Diencephalon (tissue), 2 donors: ENCODE results near the genes NUP50 and FAM118A.

DNA sequence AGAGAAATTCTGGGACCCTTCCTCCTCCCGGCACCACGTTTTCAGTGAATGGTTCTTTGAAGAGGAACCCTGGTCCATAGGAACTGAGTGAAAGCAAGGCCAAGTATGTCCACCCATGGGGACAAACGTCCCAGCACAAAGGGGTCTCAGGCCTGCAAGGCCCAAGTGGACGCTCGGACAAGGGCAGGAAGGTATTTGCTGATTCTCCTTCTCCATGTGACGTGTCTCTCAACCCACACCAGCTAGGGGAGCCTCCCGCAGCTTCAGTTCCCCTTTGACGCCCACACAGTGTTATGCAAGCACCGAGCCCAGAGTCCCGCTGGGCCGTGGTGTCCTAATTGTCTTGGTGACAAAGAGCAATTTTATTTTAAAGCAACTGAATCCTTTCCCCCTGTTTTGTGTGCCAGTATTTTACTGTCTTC is 8.4 kb upstream of the PARVG start:
- RAMPAGE, long total RNA: no peak

DNA sequence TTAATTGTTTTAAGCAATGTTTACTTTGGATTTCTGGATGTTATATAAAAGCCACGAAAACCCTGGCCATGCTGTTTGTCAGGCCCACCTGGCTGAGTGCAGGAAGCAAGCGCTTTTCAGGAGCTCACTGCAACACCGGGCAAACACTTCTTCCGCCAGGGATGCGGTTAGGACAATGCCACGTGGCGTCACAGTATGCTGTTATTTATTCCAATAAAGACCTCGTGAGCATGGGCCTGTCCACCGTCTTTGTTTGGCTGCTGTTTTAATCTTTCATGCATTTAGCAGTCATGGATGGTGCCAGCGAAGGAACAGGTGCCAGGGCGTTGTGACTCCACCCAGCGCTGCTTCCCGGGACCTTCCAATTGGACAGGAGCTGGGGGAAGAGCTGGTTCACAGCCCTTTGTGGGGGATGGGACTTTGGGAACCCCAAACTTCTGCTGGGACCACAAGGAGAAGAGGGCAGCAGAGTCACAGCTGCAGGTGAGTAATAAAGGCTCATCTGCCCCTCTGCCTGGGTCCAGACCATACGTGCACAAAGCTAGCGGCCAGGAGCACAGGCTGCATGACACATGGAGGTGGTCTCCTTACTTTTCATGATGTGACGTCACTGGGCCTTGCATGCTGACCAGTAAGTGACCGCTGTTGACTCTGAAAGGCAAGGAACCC is 7.9 kb upstream of the PARVG start:
- RAMPAGE, long total RNA: no peak

DNA sequence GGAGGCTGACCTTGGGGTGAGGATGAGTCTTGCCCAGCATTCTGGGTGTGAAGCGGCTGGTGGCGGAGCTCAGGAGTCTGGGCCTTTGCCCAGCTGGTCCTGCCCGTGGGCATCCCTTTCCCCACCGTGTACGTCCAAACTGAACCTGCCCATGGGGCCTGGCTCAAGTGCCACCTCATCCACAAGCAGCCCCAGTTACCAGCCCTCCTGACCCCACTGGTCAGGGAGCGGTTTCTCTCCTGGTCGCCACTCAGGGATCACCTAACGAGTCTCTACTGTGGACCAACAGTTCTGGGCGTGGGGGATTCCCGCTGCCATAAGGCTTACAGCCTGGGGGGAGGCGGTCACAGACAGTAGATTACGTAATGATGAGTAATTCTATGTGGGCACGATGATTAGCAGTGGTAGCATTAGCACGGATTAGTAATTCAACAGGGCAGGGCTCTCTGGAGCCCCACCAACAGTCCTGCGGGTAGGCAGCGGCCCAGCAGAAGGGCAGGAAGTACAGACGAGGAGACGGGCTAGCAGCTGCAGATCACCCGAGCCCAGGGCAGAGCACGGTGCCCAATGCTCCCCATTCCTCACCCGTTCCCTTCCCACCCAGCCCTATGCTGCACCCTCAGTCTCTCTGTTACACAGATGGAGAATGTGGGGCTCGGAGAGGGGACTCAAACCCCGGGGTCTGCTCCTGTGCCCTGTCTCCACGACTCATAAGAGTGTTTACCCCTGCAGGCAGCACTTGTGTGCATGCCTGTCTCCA is 3.7 kb downstream of the SHISAL1 start:
- RAMPAGE, long total RNA: no peak

DNA sequence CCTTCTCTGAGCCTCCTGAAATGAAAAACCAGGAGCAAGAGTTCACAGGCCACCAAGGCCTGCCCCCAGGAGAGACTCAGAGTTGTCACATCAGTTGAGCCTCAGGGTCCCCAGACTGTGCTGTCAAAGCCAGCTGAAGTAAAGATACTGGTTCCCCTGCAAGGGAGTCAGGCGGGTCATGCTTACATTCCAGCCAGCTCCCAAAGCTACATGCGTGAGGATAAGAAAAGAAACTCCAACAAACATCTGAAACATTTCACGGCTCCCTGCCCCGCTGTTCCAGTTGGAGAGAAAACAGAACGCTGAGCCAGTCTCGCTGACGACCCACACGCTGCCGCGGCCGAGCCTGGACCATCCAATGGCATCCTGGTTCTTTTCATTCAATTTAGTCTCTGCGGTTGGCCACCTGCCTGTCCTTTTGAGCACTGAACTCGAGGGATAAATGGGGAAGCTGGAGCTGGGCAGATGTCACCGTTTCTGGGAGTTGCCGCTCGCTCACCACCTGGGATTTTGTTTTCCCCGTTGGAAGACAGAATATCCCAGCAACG is 45.1 kb upstream of the SHISAL1 start:
- RAMPAGE, long total RNA: no peak

DNA sequence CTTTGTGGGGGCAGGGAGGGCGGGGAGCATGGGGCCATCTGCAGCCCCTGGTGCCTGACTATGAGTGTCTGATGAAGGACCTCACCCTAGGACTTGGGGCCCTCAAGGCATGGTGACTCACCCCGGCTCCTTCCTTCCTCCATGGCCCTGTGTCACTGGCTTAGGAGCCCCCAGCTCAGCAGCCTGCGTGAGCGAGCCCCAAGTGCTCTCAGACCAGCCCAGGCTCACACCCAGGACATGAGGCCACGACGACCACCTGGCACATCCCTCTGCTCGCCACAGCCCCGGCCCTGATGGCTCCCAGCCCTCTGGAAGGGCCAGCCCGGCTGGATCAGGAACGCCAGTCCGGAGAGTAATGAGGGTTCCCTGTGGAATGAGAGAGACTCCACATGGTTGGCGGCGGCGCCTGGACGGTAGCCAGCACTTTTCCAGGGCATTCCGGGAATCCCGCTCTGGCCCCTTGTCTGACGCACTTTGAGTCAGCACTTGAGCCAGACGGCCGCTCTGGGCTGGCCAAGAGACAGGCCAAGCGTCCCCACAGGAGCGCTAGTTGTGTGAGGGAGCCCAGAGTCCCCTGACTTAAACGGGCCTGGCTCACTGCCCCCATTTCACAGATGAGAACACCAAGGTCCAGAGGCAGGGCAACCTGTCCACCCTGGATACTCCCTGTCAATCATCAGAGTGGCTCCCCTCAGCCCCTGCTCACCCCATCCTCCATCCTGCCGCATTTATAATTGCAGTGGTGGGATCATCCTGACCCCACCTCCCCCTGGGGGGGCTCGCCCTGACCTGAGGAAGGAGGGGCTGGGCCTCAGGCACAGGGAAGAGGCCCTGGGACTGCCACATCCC is 50.8 kb upstream of the SHISAL1 start:
- RAMPAGE, long total RNA: no peak

DNA sequence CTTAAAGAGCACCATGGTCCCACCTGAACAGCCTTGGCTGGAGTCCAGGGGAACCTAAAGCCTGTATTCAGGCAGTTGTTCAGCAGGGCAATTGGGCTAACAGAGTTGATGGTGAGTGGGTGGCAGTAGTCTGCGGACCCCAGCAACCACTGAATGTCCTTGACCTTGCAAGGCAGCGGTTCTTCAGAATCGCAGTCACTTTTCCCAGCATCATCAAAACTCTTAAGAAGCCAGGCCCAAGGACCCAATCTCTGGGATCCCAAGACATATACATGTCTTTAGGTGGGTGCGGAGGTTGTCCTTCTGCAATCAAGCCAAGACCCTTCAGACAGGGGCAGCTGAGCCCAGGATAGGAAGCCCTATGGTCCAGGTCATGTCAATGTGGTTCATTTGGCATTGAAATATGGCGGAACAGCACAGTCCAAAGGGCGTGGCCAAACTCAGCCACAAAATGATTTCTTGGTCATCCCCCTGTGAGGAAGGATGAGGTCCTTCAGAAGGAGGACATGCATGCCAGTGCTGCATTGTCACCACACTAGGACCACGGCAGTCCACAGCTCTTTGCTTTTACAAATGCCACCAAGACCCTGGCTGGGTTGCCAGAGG is 2.9 kb downstream of the RTL6 start:
- RAMPAGE, long total RNA: no peak

DNA sequence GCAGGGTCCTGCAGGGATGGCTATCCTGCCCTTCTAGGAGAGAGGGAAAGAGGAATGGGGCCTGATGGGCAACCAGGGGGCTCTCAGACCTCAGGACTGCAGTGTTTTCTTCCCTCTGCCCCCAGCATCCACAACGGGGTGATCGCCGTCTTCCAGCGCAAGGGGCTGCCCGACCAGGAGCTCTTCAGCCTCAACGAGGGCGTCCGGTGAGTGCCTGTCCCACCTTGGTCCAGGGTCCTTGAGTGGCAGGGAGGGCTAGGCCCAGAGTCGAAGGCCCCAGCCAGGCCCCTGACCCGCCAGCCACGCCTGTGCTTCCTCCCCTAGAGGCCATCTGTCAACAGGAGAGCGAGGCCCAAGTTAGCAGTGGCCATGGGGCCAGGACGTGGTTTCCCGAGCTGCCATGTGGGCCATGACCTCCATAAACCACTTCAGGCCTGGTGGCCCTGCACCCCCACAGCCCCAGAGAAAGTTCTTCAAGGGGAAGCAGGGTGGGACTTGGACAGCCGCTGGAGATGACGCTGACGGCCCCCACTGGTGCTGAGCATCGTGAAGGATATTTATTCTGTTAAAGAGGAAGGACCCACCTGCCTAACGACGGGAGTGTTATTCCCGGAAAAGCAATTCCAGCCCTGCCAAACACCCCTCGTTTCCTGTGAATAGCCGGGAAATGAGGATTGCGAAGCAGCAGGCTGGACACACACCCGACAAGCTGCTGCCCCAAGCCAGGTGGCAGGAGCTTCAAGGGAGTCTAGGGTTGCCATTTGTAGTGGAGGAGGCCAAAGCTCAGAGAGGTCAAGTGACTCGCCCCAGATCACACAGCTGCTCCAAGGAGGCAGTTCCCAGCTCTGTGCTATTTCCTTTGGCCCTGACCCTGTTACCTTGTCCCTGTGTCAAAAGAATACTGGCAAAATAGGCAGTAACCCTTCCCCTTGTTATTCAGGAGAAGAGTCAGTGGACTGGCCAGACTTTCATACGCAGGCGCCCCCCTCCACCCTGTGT is 12.8 kb downstream of the PRR5 start:
- RAMPAGE, long total RNA: no peak

GRCh38 chr22:45035975-45036600 is 26.3 kb upstream of the PHF21B start:
- RAMPAGE, long total RNA: no peak

- RAMPAGE, long total RNA: no peak
Measured at GRCh38 chr22:45052745-45053061, 42.9 kb upstream of the PHF21B start.

DNA sequence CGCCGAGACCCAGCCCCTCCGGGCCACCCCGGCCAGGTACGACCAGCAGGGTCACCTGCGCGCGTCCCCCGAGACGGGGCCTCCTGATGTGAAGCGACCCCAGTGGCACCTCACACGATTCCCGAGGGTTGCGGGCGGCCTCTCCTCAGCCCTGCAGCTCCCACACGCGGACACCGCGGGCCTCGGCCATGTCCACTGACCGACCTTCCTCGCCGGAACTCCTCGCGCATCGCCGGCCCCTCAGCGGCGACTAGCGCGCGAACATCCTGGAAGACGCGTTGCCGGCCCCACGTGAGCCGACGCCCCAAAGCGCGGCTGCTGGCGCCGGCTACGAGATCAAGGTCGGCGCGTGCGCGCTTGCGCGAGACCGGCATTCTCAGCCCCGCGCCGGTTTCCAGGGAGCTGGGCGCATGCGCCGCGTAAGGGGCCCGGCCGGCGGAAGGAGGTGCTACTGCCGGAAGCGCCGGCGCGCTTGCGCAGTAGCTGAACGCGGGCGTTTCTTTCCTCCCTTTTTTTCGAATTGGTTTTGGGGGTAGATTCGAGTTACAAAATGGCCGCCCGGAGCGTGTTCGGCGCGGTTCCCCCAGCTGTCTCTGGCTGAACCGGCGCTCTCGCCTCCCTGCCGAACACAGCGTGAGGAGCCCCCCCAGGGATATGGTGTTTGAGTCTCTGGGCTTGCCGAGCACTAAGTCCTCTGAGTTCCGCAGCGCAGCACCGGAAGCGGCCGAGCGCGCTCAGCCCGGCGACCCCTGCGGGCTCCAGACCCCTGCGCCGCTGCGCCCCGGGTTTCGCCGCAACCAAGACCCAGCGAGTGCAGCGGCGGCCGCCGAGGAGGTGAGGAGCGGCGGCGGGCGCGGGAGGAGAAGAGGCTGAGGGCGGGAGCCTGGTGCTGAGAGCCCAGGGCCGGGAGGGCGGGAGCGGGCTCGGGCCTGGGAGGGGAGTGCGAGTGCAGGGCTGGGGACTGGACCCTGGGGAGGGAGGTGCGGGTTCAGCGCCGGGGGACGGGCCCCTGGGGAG is at the start of gene NUP50:
Gene NUP50 (plus strand): TSS at position 463 of the 1,017 bp plus-strand sequence.
- RAMPAGE, long total RNA: no peak

- RAMPAGE, long total RNA: no peak
Measured at GRCh38 chr22:45216398-45216996, 24.2 kb downstream of the KIAA0930 start.

GRCh38 chr22:45309151-45310225 is at the start of gene FAM118A:
TSS of gene FAM118A (plus strand) at chr22:45309934.
- RAMPAGE, long total RNA: no peak

- RAMPAGE, long total RNA: no peak
Measured at GRCh38 chr22:45318778-45319065, 9.0 kb downstream of the FAM118A start.

- RAMPAGE, long total RNA: no peak
Measured at GRCh38 chr22:45334541-45335163, 24.9 kb downstream of the FAM118A start.

GRCh38 chr22:45469492-45470274 is 33.0 kb upstream of the FBLN1 start:
- RAMPAGE, long total RNA: no peak

DNA sequence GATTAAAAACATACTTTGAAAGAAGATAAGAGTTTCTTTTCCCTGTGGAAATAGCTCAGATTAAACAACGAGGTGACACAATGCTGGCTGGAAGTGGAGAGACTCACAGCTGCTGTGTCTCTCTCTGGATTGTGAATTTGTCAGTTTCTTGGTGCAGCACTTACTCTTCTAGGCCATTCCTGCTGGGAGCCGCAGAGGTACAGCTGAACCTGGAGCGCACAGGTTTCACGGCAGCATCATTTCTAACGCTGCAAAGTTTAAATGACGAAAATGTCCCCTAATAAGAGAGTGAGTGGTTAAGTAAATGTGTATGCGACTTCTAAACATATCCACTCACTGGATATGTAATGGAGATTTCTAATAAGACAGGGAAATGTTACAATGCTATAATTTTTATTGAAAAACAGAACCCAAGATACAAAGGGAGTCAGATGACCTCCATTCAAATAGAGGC is 4.8 kb upstream of the FBLN1 start:
- RAMPAGE, long total RNA: no peak

GRCh38 chr22:45542994-45543921 is 40.6 kb downstream of the FBLN1 start:
- RAMPAGE, long total RNA: no peak

DNA sequence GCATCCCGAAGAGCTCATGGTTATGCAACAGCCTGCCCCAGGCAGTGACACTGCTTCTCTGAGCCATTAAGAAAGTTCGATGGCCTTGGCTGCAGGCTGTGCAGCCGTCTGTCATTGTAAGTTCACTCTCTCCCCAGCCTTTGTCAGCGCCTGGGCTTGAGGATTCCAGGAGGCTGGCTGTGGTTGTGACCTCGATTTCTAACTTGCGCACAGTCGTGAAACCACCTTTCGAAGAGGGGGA is 48.9 kb downstream of the FBLN1 start:
- RAMPAGE, long total RNA: no peak

- RAMPAGE, long total RNA: no peak
Measured at GRCh38 chr22:45574111-45574640, 71.5 kb downstream of the FBLN1 start.

DNA sequence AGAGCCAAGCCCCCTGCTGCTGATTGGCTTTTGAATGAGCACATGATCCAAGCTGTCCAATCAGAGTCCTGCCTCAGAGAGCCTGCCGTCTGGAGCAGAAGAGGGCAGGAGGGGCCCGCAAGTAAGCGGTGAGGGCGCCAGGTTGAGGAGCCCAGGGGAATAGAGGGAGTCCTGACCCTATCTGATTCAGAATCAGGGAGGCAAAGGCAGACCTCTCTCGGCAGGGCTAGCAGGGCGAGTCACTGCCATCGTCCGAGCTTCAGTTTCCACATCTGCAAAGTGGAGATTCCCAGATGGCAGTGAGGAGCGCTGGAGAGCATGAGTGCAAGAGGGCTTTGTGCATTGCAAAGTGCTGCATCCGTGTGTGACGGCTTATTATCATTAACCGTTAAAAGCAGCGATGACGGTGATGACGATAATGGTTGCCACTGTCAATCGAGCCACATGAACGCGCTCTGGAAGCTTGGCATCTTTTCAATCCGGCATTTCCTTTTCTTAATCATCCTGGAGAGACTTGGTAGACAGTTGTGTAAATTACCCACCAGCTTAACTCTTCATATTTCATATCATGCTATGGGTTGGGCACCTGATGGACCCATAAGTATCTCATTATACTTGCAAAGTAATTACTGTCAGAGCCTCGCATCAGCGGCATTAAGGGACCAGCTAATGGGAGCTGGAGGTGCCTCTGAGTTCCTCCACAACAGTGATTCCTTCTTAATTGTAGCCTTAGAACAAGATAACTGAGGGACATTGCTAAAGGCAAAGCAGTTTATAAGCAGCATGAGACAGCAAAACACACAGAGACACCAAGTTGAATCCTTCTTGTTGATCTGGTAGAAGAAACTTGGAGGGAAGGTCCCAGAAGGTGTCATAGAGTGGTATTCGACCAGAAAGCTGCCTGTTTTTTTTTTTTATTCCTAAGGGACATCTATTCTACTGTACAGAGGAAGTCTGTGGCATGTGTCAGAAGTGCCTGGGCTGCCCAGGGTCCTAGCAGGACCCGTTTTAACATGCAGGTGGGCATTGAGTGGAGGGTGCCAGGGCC is 68.4 kb upstream of the ATXN10 start:
- RAMPAGE, long total RNA: no peak